WTC11 (cell line): ENCODE results near the genes TSPAN1, EFCAB14, STIL and CMPK1.

GRCh38 chr1:45637382-45638124, 13.7 kb upstream of the CCDC17 start:
- PRO-cap = no peak

DNA sequence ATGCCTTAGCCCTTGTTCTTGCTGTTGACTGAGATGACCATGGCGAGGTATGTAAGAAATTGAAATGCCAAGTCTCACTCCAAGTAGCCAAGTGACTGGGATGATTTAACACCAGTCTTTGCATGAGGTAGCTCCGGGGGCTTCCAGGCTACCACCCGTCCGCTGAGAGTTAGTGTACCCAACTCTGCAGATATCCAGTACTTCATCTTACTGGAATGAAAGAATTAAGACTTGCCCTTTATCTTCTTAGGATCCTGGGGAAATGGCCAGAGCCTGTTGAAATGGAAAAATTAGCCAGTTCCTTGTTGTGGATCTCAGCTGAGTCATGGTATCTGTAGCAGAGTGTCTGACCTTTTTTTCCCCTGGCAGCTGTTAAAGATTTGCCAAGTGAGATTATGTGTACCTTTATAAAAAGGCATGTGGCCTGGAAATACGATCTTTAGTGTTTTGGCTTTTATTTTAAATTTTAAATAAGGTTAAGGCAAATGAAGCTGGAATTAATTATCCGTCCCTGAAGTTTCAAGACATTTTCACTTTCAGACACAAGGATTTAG, 151.1 kb downstream of the MAST2 start:
- PRO-cap = no peak

DNA sequence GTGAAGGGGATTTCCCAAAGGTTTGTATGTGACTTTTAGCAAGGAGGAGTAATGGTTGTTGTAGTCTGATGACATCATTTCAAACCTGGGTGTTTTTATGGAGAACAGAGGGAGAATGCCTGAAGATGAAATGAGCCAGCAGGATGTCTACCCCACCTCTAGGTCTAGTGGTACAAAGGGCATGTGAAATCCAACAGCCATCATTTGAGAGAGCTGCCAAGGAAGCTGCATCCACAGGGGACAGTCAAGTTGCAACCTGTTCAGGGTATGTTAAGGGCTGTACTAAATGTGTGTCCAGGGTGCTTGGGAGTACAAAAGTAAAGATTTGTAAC, 157.5 kb downstream of the PIK3R3 start:
- PRO-cap = no peak

GRCh38 chr1:45979166-45979479, 153.3 kb downstream of the PIK3R3 start:
- PRO-cap = no peak

GRCh38 chr1:46133542-46133882, 1.1 kb upstream of the PIK3R3 start:
- PRO-cap = no peak

- PRO-cap = no peak
Measured at GRCh38 chr1:46134719-46135401, 2.4 kb upstream of the PIK3R3 start.

DNA sequence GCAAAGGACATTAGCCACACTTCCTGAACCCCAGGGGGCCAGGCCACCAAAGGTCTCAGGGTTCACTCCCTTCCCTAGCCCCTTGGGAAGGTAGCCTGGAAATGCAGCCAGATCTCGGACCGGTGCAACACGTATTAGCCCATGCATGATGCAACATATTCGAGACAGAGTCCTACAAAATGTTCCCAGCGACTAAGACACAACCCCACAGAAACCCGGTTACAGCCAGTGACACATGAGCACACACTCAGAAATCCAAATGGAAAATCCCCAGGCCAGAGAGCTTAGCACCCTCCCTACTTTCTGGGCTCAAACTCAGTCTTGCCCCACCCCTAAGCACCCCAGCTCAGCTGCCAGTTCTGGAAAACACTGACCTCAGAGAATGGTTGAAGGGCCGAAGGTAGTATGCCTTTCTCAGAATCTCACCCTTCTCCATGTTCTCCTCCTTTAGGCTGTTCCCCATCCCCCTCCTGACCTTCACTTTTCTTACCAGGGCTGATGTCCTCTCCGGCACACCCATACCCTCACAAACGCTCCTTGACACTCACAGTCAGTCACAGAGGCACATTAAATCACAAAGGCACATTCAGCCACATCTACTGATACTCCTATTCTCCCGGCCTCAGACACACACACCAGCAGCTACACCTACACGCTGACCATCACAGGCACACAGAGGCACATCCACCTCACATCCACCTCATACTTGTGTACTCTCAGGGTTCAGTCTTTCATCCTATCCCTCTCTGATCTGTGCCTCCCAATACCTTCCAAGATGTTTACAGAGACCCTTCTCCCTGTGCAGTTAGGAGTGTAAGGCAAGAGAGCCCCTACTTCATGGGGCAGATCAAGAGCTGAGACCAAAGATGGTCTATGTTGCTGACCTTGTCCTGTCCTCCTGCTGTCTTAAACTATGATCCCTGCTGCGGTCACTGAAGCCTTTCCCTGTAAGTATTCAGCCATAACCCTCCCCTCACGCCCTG, at the start of gene TSPAN1:
Gene TSPAN1 (plus strand): TSS at position 625 of the 983 bp plus-strand sequence.
- PRO-cap = no peak

DNA sequence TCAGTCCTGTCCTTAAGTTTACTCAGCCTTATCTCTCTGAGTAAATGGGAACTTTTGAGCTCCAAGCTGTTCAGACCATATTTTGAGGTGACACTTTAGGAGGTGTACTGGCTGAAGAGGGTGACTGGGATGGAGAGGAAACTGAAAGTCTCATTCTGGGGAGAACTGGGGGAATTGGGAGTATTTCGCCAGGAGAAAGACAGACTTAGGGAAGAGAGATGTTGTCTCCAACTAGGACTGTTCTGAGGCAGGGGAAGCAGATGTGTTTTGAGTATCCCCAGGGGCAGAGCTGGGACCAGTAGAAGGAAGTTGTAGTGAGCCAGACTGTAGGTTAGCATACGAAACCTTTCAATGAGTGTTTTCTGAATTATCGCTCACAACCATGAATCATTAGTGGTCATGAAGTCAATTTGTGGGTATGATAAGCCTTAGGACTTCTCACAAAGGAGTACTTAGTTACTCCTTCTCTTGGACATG, 24.1 kb upstream of the FAAH start:
- PRO-cap = no peak

- PRO-cap = no peak
Measured at GRCh38 chr1:46549632-46550013, 1.8 kb downstream of the KNCN start.

- PRO-cap = no peak
Measured at GRCh38 chr1:46686612-46687044, 15.0 kb downstream of the TEX38 start.

DNA sequence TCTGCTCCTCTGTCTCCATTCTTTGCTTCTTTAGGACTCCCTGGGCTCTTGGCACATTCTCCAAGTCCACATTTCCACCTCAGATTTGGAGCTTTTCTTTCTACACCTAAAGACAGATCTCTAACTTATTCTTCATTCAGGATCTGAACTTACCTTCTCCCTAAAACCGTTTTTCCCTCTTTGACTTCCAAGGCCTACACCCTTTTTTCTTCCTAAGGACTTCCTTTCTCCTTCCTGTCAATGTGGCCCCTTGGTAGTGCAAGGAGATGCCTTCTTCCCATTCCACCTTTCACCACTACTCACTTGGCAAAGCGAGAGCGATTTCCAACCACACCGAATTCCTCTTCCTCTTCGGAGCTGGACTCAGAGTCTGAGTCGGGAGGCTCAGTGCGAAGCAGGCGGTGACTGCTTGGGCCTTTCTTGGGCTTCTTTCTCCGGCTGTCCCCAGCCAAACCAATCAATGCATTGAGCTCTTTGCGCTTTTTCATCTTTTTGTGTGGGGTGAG, 1.3 kb downstream of the EFCAB14 start:
- PRO-cap = no peak

DNA sequence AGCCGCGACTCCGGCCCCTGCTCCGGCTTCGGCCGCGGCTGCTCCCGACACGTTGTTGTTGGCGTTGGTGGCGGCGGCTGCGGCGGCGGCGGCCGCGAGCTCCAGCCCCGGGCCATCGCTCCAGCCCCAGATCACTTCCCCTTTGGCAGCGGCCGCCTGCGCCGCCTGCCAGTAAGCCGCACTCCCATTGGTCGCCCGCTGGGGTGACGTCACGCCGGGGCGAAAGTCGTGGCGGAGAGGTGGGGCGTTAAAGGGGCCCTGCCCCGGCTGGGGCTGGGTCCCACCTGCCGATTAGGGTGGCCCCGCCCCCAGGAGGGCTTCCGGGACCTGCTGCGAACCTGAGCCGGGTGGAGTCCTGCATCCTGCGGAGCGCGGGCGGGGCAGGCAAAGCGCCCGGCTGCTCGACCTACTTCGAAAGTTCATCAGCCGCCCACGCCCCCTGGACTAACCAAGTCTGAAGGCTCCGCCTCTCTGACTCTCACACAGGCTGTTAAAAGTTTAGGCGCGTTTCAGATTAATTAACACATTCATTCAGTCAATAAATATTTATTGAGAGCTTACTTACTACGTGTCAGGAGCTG, at the start of gene EFCAB14:
Gene EFCAB14 (minus strand): TSS at position 138 of the 581 bp plus-strand sequence.
- PRO-cap = bidirectional peak, plus-strand start at position 360 of the sequence, minus-strand start at position 144 of the sequence

- PRO-cap = no peak
Measured at GRCh38 chr1:46757117-46757533, 38.2 kb upstream of the EFCAB14 start.

DNA sequence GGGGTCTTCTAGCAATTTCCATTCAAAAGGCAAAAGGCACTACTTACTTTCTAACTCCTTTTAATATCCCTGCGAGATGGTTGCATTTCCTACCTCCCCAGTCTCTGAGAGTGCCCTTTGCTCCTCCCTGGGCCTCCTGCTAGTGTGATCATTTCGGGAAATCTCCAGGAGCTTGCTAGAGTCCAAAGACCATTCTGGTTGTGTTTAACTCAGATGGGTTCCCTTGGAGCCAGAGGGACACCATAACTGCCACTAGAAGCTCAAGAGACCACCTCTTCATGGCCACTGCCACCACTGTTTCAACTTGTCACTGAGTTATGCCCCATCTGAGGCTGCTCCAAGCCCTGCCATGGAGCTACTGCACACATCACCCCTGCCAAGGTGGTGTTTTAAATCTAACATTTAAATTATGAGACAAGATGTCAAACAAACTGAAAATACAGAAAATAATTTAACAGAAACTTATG, 34.4 kb upstream of the CYP4B1 start:
- PRO-cap = no peak

GRCh38 chr1:46962345-46962777, 21.1 kb upstream of the CYP4A11 start:
- PRO-cap = no peak

GRCh38 chr1:47179111-47179873, 10.5 kb downstream of the PDZK1IP1 start:
- PRO-cap = bidirectional peak, plus-strand start at chr1:47179377, minus-strand start at chr1:47179229

GRCh38 chr1:47187591-47188014, 2.2 kb downstream of the PDZK1IP1 start:
- PRO-cap = no peak

DNA sequence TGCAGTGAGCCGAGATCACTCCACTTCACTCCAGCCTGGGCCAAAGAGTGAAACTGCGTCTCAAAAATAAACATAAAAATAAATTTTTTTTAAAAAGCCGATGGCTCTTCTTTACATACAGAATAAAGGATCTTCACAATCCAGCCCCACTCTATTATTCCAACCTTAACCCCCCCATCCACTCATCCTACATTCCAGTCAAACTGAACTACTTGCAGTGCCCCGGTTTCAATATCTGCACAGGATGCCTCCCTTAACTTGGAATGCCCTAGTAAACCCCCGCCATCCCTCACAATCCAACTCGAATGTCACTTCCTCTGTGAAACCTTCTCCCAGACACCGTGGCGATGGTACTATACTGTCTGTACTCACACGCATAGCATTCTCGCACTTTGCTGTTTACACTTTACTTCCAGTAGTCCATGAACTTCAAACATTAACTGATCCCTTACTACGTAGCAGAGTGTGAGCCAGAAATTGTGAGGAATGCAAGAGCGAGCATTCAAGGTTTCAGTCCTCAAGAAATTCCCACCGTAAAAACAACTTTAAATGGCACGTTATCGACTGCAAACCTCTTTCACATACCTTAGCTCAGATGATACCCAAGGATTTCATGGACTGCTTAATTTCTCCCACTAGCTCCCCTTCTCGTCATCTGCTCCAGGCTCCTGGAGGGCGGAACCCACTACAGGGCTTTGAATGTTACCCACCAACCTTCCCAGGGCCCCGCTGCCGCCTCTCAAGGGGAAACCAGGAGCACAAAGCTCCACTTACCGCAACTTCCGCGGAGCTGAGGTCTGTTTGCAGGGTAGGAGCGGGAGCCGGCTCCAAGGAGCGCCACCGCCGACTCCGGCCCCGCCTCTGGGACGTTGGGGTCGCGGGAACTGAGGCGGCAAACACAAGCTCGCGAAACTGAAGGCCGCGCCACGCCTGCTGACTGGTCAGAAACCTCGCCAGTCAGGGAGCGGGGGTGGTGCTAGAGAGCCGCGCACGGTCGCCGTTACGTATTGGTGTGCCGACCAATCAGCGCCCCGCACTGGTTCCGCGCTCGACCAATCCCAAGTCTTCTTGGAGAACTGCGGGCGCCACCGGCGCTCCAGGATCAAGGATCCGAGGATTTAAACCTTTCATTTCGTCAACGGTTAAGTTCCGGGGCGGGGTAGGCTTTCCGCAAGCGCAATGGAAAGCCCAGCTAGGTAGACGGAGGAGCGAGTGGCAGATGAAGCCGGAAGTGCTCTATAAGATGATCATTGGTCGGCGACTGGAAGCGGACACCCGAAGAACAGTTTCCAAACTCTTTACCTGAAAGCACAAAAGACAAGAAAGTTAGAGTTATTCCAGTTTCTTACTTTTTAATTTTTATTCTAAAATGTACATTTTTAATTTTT, at the start of gene STIL:
Gene STIL (minus strand): TSS at position 886 of the 1,388 bp plus-strand sequence.
- PRO-cap = bidirectional peak, plus-strand start at position 1,241 of the sequence, minus-strand start at position 863 of the sequence

GRCh38 chr1:47333420-47334406, at the start of gene CMPK1:
Gene CMPK1 (plus strand): TSS chr1:47333790.
- PRO-cap = bidirectional peak, plus-strand start at chr1:47333923, minus-strand start at chr1:47333799; bidirectional peak, plus-strand start at chr1:47334296, minus-strand start at chr1:47334223

DNA sequence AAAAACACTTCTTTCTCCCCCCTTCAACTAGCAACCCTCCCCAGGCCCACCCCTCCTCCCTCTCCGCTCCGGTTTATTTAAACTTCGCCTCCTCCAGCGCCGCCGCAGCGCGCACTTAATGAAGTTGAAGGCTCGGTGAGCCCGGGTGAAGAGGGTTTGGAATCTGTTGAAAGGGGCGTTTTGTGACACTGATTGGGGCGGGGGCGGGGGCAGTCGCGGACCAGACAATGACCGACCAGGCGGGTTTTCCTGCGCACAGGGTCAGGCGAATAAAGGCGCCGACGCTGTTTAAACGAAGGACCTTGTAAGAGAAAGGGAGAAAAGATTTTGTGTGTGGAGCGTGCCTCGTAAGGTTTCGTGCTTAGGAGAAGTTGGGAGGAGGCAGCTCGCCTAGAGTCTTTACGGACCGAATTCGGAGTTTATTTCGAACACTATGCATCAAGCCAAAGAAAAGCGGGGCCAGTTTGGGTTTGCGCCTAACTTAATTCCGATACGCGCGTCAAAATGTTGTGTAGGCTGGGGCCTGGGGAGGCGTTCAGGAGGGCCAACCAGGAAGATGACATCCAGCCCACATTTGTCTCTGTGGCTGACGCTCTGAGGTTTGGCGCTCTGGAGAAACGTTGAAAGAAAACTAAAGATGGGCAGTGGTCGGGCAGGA, 6.3 kb downstream of the FOXD2 start:
- PRO-cap = no peak